Diencephalon (tissue), 2 donors: Measurements from ENCODE around the genes ACTL7B, ELP1 and TMEM245.

DNA sequence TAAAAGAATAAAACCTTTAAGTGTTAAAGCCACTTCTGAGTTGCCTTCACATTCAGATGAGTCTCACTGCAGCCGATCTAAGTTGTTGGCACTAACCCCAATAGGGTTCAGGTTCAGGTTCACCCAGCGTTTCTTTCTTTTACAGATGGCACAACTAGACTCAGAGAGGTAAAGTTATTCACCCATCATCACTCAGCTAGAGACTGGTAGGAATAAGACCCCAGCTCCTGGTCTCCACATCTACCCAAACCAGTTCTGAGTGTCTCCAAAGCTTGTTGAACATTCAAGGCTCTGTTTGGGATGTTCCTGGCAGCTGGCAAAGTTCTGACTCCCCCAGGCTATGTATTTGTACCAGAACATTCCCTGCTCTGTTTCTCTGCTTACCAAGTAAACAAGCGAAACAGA lies 146.0 kb downstream of the ACTL7B start:
- RAMPAGE, long total RNA, result no peak

GRCh38 chr9:108780878-108781534 lies 74.8 kb downstream of the ACTL7B start:
- RAMPAGE, long total RNA, result no peak

DNA sequence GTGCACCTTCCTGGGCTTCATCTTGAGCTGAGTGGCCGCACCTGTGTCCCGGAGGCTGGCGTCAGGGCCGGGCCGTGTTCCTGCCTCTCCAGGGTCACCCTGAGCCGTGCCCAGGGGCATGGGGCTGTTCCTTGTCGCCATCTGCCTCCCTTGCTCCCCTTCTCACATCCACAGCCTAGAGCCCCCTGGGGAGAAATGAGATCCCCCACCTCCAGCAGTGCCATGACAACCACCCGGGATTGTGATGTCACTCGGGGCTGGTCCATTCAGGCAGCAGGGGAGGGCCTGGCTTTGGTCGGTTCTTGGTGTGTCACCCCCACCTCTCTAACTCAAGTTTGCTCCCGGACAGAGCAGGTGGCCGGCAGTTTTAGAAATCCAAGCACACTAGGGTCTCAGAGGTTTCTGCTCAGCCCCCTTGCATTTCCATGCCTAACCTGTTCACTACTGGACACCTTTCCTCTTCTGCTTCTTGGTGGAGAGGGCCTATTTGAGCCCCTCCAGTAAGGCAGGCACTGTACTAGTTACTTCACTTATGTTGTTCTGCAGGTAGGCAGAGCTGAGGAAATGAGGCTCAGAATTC lies at the start of gene ACTL7B:
TSS of gene ACTL7B (minus strand) at position 197 of the 580 bp plus-strand sequence.
- RAMPAGE, long total RNA, result no peak

DNA sequence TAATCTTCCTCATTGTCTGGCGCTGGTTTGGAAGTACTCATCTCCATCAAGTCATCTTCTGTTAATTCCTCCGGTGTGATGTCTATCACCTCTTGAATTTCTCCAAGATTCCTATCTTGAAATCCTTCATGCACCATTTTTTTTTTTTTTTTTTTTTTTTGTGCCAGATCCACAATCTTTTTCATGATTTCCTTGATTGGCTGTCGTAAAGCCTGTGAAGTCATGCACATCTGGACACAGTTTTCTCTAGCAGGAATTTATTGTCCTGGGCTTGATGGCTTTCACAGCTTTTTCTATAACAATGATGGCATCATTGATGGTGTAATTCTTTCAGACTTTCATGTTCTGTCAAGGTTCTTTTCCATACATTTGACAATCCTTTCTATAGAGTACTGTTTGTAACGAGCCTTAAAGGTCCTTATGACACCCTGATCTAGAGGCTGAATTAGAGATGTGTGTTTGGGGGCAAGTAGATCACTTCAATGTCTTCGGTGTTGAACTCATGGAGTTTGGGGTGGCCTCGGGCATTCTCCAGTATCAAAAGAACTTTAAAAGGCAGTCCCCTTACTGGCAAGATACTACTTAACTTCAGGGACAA lies 8.9 kb downstream of the ACTL7A start:
- RAMPAGE, long total RNA, result no peak

- RAMPAGE, long total RNA, result no peak
Observed at GRCh38 chr9:108933812-108934210, at the start of gene ELP1. Gene ELP1, minus strand, starts transcription at chr9:108934124.

DNA sequence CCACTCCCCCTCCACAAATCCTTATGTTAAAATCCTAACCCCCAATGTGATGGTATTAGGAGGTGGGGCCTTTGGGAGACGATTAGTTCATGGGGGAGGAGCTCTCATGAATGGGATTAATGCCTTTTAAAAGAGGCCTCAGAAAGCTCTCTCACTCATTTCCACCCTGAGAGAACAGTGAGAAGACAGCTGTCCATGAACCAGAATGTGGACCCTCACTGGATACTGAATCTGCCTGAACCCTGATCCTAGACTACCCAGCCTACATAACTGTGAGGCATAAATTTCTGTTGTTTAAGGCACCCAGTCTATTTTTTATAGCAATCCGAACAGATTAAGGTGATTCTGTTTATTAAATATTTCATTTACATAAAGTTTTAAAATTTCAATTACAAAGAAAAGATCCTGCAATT lies 7.9 kb downstream of the CTNNAL1 start:
- RAMPAGE, long total RNA, result no peak

DNA sequence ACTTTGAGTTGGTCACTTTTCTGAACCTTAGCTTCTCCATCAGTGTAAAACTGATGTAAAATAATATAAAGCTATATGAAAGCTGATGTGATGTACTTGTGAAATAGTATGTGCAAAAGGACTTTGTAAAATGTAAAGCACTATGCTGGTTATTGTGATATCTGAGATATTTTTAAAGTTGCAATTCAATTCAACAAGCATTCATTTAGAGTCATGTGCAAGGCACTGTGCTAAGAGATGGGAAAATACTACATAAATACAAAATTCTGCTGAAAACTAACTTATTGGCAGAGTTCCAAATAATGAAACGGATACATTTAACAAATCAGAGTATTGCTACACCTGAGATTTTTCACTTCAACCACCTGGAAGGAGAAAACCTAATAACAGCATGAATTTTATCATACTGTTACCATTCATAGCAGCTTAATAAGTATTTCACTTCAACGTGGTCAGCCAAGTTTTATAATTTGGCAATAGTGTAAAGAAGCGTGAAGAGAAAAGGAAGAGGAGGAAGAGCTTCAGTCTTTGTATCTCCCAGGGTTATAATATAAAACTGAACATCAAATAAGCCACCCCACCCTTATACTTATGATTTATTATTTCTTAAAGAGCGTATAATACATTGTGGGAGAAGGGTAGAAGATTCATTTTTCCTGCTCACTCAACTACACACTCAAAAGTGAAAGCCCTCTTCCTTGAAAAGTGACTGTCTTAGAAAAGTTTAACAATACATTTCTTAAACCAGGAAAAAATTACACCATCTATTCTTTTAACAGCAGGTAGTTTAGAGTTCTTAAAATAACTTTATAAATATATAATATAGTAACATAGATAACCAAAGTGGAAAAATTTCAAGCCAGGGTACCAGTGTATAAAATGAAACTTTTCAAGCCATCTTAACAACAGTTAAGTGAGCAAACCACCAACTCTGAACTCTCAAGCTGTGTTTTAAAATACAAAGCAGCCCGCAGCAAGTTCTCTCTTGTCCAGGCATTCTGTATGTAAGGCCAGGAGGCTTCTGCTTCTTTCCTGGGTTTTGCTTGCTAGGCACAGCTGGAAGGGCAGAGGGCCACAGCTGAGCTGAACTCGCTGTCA lies 6.4 kb upstream of the CTNNAL1 start:
- RAMPAGE, long total RNA, result no peak

DNA sequence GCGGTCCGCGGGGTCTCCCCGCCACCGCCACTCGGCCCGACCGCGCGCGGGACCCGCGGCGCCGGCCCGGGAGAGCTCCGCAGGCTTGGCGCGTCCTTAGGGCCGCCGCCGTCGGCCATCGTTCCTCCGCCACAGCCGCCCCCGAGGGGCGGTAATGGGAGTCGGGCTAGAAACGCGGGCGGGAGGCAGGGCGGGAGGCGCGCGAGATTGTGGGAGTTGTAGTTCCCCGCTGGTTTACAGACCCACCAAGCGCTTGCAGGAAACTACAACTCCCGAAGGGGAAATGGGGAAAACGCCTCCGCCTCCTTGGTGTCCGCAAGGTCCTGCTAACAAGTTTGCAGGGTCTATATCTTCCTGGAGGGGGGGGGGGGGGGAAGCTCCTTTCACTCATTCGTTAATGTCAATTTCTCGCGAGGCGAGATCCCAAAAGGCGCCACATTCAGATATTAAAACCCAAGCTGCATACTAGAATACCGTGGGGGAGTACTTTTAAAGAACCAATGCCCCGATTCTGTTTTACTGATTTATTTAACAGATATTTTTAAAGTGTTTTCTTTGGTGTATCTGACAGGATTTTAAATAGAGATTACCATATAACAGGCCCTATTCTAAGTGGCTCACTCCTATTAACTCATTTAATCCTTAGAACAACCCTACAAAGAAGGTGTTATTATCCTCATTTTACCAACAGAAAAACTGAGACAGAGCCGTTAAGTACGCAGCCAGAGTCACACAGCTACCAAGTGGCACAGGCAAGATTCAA lies at the start of gene TMEM245:
TSS of gene TMEM245 (minus strand) at position 153 of the 763 bp plus-strand sequence.
- RAMPAGE, long total RNA, result no peak

GRCh38 chr9:109477443-109478266 lies 20.5 kb downstream of the PTPN3 start:
- RAMPAGE, long total RNA, result no peak

GRCh38 chr9:109507254-109507855 lies 9.2 kb upstream of the PTPN3 start:
- RAMPAGE, long total RNA, result no peak

GRCh38 chr9:109665451-109666052 lies 114.4 kb upstream of the PALM2AKAP2 start:
- RAMPAGE, long total RNA, result no peak

- RAMPAGE, long total RNA, result no peak
Observed at GRCh38 chr9:109772205-109772524, 7.8 kb upstream of the PALM2AKAP2 start.

- RAMPAGE, long total RNA, result no peak
Observed at GRCh38 chr9:109861426-109861681, 81.4 kb downstream of the PALM2AKAP2 start.

GRCh38 chr9:109910987-109911500 lies 131.0 kb downstream of the PALM2AKAP2 start:
- RAMPAGE, long total RNA, result no peak

GRCh38 chr9:109914410-109914764 lies 134.4 kb downstream of the PALM2AKAP2 start:
- RAMPAGE, long total RNA, result no peak

DNA sequence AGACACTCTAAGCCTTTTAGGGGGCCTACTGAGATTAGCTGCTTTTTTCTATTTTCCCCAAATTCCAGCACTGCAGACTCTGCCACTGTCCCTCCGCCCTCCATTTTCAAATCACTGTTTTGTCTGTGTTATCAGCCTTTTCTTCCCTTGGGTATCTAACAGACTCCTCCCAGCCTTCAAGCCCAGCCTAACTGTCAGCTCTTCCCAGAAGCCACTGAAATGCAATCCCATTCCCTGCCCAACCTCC lies 39.5 kb downstream of the TXNDC8 start:
- RAMPAGE, long total RNA, result no peak

GRCh38 chr9:110441272-110441789 lies 103.7 kb upstream of the TXNDC8 start:
- RAMPAGE, long total RNA, result no peak

- RAMPAGE, long total RNA, result no peak
Observed at GRCh38 chr9:110443444-110443960, 105.8 kb upstream of the TXNDC8 start.

GRCh38 chr9:110476978-110477561 lies 102.5 kb downstream of the SVEP1 start:
- RAMPAGE, long total RNA, result no peak

DNA sequence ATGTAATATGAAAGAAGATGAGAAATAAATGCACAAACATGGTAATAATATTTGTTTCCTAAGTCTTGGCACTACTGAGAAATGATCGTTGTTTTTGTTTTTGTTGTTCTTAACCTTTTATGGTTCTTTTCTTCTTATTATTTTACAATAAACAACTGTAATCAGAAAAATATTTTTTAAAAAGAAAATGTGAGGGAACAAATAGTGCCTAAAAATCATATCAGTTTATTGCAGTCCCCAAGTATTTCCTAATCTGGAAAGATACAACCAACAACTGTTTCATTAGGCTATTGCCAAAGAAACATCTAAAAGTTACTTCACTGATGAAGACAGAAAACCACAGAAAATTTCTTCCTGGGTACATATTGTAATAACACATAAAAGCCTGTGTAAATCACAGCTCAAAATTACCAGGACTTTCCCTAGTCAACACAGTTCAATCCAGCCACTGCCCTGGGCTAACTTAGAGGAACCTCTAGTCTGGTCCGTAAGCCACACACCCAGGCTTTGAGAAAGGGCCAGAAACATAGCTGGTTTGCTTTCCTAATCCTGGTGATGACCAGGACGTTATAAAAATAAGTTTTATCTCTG lies 13.0 kb upstream of the MUSK start:
- RAMPAGE, long total RNA, result no peak